GM23338 (cell line): ENCODE measurements around the gene SHOC1.

- PRO-cap, result bidirectional peak, plus-strand start at chr9:111663530, minus-strand start at chr9:111663409
- RAMPAGE, long total RNA, result no peak
Observed at GRCh38 chr9:111662900-111663753, 1.7 kb downstream of the GNG10 start.

GRCh38 chr9:111794754-111795368 is at the start of gene SHOC1:
SHOC1 (minus strand) TSS chr9:111794937.
- PRO-cap, result no peak
- RAMPAGE, long total RNA, result no peak

- PRO-cap, result bidirectional peak, plus-strand start at chr9:111868768, minus-strand start at chr9:111868665
- RAMPAGE, long total RNA, result no peak
Observed at GRCh38 chr9:111868460-111868848, 28.2 kb upstream of the UGCG start.

GRCh38 chr9:111900419-111900759 is 3.8 kb downstream of the UGCG start:
- PRO-cap, result no peak
- RAMPAGE, long total RNA, result no peak

DNA sequence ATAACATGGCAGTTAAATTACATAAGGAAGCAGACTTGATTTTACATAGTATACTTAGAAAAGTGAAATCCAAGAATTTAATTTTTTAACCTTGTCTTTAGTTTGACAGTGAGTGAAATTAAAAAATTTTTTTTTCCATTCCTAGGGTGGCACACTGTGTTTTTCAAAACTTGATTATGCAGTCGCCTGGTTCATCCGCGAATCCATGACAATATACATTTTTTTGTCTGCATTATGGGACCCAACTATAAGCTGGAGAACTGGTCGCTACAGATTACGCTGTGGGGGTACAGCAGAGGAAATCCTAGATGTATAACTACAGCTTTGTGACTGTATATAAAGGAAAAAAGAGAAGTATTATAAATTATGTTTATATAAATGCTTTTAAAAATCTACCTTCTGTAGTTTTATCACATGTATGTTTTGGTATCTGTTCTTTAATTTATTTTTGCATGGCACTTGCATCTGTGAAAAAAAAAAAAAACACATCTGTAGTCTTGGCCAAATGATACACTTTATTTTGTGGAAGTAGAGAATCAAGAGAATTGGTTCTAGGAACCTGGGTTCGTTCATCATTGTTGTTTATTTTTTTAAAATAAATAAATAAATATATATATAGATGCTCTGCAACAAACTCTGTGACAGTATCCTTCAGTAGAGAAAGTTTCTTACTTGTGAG is 36.2 kb downstream of the UGCG start:
- PRO-cap, result no peak
- RAMPAGE, long total RNA, result no peak

GRCh38 chr9:112049158-112049861 is 125.8 kb downstream of the SUSD1 start:
- PRO-cap, result no peak
- RAMPAGE, long total RNA, result no peak

DNA sequence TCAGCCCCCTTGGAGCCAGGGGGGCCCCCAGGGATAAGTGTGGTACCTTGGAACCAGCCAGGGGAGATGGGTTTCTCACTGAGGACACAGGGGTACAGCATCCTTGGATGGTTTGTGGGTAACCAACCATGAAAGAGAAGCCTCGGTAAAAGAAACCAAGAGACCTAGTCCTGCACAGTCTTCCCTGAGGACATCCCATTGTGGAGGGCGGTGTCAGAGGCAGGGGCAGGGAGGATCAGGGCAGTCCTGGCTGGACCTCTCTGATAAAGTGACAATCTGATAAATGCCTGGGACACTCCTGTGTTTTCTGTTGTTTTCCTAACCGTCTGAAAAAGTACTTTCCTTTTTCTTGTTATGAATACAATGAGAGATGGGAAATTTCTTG is 102.2 kb downstream of the SUSD1 start:
- PRO-cap, result no peak
- RAMPAGE, long total RNA, result no peak

GRCh38 chr9:112086243-112086687 is 88.8 kb downstream of the SUSD1 start:
- PRO-cap, result no peak
- RAMPAGE, long total RNA, result no peak

DNA sequence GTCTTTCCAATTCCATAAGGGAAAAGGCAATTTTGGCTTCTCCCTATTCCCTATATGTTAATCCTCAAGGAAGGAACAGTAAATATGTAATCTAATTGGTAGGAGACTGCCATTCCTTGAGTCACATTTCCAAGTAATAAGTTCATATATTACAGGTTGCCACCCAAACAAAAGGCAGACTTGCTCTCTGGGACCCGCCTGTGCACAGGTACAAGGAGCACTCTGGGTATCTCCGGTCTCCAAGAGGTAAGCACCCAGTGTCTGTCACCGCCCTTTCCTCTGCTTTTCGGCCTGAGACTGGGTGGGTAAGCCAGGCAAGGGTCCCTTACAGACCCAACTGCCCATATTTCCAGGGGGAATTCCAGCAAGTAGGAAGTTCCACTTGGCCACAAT is 82.0 kb downstream of the SUSD1 start:
- PRO-cap, result no peak
- RAMPAGE, long total RNA, result no peak

DNA sequence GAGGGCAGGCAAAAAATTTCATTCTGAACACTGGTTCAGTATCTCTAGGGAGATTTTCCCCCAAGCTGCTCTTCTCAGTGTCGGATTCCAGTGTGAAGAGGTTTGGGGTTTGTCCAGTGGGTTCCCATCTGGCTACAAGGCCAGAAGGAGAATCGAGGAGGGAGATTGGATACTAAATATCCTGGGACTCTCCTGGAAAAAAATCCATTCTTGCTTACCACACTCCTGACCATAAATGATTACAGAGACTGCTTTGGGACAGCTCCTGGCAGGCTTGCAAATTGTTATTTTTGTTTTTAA is 4.6 kb upstream of the SUSD1 start:
- PRO-cap, result no peak
- RAMPAGE, long total RNA, result no peak

DNA sequence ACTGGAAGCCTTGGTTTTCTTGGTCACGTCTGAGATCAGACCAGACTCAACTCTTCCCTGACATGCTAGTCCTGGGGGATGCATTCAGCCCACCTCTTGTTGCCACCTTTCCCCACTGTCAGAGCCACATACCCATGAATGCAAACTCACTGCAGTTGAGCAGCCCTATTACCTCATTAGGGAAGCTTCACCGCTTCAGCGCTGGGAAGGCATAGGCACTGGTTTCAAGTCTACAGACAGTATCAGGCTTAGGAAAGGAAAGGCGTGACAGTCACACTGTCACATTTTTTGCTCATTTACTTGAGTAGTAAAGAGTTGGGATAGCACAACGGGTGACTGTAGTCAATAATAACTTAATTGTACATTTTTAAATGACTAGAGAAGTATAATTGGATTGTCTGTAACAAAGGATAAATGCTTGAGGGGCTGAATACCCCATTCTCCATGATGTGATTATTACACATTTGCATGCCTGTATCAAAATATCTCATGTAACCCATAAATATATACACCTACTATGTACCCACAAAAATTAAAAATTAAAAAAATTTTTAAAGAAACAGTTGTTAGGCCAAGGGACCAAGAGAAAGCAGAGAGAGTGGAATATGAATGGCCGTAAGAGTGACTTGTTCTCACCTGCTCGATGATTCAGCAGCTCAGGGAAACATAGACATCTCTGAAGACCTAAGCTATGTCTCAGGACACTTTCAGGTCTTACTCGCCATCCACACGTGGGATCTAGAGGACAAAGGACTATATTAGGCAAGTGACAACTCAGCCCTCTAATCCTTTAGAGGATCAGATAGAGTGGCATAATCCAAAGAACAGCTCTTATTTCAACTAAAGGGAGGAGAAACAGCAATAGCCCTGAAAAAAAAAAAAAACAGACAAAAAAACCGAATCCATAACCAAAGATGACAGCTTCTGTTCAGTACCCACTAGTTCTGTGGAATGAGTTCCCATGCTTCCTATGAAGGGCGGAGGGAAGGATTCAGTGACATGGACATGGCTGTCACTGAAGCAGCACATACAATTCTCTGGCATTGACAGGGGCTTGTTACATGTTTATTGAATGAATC is 95.6 kb downstream of the KIAA1958 start:
- PRO-cap, result no peak
- RAMPAGE, long total RNA, result no peak

DNA sequence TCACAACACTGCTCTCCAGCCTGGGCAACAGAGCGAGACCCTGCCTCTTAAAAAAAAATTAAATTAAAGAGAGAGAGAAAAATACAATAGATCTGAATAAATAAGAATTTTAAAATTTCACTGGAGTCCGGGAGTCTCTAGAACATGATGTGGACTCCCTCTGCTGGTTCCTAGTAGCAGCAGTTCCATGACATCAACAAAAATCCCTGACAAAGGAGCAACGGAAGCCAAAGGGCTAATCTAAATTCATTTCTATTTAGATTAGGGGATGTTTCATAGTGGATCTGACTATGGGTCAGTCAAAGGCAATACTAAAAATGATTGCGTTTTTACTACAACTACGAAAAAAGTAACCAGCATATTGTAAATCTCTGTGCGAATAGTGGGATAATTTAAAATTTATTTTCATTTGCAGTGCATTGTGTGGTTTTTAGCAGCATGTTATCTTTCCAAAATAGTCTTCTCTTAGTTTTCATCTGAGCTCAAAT is 6.8 kb downstream of the INIP start:
- PRO-cap, result unidirectional peak, minus-strand start at position 211 of the sequence
- RAMPAGE, long total RNA, result no peak

- PRO-cap, result no peak
- RAMPAGE, long total RNA, result no peak
Observed at GRCh38 chr9:112737667-112738146, 12.9 kb upstream of the SNX30 start.

GRCh38 chr9:113233009-113233742 is 11.8 kb downstream of the SLC31A1 start:
- PRO-cap, result no peak
- RAMPAGE, long total RNA, result no peak

DNA sequence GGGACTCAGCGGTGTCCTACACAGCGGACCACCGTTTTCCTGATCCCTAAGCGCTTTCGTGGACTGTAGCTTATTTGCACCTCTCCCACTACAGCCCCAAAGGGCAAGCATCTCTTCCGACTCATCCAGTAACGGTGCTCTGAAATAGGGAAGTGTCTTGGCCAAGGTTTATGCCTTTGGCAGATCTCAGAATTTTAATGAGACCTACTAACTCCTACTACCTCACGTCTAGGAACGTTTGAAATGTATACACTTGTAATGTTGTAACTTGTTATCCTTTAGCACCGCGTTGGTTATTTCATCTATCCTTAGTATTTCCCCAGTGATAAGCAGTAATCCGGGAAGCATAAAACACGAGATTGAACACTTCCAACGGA is 421 bp downstream of the PRPF4 start:
- PRO-cap, result no peak
- RAMPAGE, long total RNA, result no peak

GRCh38 chr9:113341597-113342251 is 1.6 kb upstream of the WDR31 start:
- PRO-cap, result no peak
- RAMPAGE, long total RNA, result no peak

- PRO-cap, result no peak
- RAMPAGE, long total RNA, result no peak
Observed at GRCh38 chr9:113346219-113346982, 2.9 kb upstream of the BSPRY start.

DNA sequence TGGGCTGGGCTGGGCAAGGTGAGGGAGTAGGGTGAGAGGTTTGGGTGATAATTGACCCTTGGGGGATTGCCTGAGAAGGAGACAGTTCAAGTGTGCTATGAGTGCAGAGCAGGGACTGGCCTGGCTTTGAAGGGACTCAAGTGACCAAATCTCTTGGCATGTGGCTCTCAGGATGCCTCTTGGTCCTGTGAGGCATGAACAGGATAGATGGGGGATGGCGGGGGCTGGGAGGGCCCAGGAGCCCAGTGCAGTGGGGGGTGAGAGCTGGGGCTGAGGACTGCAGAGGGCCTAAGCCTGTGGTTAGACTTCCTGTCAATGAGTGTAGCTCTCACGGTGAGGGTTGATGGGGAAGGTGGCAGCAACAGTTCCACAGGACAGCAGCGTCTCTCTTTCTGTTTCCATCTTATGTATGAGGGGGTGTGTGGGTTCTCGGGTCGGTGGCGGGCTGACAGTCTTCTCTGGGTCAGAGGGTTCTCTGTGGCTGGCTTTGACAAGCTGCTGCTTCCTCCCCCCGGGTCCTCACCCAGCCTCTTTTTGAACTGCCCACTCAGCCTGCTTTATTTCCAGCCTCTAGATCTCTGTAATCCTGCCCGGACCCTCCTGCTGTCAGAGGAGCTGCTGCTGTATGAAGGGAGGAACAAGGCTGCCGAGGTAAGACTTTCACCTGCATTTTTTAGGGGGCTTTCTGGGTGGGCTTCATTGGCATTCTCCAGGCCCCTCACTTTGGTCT is 53.6 kb downstream of the RGS3 start:
- PRO-cap, result no peak
- RAMPAGE, long total RNA, result no peak

GRCh38 chr9:113602567-113603311 is 139.2 kb downstream of the RGS3 start:
- PRO-cap, result no peak
- RAMPAGE, long total RNA, result no peak

DNA sequence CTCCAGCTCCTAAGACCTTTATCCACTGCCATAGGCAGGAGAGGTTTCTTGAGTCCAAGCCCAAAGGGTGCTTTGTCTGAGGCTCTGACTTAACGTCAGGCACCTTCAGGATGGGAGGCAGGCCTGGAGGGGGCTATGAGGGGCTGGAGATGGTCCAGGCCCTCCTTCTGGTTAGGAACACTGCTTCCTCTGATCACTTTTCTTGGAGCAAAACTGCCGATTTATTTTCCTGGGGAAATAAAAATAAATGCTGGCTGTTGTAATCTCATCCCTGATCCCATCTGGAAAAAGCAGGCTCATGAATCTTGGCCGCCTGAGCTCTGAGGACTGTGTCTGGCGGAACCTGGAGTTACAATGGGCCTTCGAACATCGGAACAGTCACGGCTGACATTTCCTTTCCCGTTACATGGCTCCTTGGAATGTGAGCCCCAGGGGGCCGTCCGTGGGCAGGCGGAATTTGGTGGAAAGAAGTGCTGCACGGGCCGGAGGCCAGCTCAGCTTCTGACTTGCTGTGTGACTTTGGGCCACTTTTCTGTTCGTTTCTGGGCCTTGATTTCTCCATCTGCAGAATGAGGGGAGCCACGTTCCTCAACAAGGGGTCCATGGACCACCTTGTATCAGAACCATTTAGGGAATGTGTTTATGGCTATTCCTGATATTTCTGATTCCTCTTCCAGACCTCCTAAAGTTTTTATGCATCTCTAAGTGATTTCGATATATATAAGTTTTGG is 157.9 kb downstream of the RGS3 start:
- PRO-cap, result bidirectional peak, plus-strand start at position 465 of the sequence, minus-strand start at position 356 of the sequence
- RAMPAGE, long total RNA, result no peak